ENCODE measurements around a stretch of chr13.

DNA sequence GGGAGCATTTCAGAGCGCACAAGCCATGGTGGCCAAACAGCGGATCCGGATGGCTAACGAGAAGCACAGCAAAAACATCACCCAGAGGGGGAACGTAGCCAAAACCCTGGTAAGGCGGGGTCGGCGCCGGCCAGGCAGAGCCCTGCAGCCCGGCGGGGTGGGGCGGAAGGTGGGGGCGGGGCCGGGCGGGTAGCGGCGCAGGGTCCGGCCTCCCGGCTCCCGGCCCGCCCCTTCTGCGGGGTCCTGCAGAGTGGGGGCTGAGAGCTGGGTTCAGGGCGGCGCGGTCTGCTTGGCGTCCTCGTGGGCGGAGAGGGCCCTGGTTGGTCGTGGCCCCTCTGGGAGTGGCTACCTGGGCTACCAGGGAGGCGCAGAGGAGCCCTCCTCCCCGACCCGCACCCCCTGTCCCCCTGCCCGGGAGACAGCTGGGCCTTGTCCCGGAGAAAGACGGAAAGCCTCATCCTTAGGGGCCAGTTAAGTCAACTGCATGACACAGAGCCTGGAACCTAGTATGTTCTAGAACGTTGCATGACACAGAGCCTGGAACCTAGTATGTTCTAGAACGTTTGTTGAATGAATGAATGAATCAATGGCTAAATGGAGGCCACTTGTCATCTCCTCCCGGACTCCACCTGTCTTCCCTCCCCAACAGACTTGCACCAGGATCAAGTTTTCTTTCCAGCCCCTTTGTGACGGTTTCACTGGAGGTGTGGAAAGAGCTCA, 537 bp downstream of the SERP2 start:
- PRO-cap: no peak

DNA sequence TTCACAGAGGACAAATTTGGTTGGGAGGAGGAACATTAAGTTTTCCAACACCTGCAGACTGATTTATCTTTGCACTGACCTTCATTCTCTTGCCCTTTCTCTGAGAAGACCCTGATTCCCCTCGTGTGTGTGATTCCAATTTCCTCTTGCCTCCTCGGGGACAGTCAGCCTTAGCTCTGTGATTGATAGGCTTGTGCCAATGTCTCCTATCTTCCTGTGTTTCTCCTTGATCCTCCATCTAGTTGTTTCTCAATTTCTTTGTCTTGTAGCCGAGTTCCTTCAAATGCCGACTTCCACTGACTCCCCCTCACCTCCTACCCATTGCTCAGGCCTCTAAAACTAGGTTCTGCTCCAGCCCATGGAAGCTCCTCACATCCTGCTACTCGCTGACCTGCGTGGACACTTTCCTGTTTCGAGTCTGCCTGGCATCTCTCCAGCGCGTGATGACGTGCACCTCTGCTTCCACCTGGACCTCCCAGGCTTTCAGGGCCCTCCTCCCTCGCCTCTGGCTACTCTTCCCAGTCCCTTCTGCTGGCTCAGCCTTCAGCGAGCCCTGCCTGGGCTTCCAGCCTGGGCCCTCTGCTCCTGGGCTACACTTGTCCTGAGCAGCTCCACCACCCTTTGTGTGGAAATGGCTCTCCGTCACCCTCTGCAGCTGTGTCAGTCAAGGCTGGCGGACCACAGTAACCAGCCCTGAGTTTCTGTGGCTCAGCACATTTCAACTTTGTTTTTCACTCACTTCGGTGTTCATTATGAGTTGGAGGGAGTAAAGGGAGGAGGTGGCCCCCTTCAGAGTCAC, 49.1 kb downstream of the SERP2 start:
- PRO-cap: no peak

DNA sequence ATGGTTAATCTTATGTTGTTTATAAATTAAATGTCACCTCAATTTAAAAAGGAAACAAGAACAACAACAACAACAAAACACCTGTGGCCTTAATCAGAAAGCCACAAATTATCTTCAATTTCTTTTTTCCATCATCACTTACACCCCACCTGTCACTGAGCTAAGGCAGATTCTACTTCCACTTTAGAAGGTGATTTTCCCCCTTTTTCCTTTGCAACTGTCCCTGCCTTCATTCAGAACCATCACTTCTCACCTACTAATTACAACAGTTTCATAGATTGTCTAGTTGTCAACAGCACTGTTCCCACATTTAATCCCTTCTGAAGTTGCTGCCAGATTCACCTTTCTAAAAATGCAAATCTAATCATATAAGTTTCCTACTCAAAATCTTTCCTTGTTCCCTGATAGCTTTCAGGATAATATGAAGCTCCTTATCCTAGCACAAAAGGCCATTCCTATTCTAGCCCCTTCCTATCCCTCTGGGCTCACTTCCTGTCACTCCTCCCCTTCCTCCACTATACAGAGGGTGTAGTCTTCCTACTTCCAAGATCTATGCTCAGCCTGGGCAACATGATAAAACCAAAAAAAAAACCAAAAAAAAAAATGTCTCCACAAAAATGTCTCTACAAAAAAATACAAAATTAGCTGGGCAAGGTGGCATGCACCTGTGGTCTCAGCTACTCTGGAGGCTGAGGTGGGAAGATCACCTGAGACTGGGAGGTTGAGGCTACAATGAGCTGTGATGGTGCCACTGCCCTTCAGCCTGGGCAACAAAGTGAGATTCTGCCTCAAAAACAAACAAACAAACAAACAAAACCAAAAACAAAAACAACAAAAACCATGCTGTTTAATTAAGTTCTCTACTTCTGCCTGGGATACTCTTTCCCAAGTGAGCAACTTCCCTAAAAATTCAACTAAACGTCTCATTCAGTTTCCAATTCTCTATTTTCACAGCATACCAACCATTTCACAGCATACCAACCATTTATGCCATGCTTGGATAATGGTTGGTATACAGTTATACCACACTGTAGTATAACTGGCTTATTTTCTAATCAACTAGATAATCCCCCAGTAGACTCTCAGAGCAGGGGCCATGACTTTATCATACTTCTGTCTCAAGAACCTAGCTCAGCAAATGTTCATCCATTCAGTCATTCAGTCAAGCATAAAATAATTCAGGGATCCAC, 78.2 kb downstream of the TSC22D1 start:
- PRO-cap: no peak

DNA sequence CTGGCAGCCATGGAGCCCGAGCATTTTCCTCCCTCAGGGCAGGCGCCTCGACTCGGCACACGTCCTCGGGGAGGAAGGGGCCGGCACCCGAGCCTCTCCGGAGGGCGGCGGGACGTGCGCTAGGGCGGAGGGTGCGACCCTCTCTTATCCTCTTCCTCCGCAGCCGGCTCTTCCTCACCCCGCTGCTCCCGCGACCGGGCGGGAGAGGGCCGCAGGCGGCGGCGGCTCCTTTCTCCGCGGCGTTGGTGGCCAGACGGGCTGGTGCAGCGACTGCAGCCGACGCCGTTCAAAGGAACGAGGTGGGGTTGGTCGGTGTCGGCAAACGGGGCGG, 714 bp upstream of the TSC22D1 start:
- PRO-cap: no peak

DNA sequence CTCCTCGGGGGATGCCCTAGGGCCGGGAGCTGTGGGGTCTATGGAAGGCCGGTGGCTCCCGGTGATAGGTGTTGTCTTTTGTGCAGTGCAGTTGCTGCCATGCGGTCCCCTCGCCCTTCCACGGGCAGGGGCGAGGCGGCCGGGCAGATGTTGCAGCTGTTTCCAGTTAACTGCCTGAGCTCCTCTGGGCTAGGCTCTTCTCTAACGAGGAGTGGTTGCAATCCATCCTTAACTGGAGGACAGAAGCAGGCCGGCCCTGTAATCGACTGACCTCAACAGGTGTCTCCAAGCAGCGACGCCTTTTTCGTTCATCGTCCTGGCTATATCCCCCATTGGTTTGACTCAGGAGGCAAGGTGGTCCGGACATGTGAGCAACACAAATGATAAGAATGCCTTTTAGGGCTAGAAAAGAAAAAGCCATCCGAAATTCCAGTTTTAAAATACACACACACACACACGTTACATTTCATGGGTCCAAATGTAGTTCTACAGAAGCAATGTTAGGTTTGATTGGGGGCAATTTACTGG, 1.9 kb upstream of the TSC22D1 start:
- PRO-cap: no peak

- PRO-cap: no peak
Measured at GRCh38 chr13:44692050-44692575, 116.0 kb upstream of the TSC22D1 start.

DNA sequence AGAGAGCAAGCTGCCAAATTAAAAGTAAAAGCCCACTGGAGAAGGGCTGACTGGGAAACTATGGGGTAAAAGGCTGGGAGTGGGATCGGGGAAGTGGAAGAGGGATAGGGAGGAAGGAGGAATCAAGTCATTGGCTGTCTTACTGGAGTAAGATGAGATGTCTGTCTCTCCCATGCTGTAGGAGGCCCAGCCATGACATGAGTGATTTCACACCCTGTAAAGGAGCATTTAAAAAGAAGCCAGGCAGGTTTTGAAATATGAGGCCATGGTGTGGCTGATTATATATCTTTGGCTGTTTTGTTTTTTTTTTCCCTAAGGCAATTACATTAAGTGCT, 183.4 kb upstream of the TSC22D1 start:
- PRO-cap: no peak

DNA sequence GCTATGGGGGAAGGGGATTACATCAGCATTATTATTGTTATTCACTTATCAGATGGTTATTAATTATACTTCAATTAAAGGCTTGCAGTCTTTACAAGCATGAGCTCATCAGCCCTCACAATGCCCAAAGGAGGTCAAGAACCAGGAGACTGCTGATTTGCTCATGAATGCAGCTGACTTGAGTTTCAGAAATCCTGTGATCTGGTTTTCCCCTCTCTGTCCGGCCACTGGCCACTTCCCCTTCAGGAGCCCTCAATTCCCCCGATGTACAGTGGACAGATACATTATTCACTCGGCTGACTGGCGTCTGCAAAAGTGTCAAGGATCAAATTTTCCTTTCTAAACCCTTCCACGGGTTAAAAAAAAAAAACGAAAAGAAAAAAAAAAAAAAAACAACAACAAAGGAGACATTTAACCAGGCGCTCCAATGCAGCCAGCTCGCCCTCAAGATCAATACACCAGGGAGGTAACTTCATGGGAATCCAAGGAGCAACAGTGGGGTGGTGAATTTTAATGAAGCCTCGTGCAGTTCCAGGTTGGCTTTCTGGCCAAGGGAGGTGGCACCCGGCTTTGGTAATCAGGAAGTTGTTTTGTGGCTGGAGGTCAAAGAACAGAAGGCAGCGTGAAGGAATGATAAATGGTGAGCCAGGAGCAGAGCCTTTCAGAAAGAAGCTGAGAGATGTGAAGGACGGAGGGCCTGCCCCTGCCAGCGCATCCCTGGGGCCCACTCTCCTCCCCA, 188.0 kb upstream of the TSC22D1 start:
- PRO-cap: unidirectional peak, plus-strand start at position 204 of the sequence

- PRO-cap: unidirectional peak, minus-strand start at chr13:44854577
Measured at GRCh38 chr13:44854286-44855028, 134.8 kb downstream of the NUFIP1 start.

DNA sequence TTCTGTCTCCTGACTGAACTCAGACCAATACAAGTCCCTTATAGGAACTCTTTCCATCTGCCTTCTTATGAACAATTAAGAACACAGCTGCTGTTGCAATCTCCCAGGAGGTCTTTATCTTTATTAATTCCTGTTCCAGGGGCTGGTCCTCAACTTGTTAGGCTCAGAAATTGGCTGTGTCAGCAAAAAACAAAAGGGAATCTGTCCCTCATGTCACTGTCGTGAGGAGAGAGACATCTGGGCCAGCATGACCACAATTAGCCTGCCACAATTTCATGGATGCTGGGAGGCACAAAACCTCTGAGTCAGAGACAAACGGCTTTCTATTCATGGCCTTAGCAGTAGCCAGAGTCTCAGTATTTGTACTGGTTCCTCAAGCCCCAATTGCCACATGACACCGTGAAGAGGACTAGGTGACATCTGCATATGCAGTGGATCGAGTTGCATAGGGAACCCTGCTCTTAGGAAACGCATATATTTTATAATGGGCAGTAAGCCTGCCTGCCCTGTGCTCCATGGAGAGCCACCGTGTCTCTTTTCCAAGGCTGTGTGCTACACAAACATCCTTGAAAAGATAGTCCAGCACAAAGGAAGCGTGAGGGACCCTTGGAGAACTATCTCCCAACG, 58.1 kb downstream of the NUFIP1 start:
- PRO-cap: no peak

DNA sequence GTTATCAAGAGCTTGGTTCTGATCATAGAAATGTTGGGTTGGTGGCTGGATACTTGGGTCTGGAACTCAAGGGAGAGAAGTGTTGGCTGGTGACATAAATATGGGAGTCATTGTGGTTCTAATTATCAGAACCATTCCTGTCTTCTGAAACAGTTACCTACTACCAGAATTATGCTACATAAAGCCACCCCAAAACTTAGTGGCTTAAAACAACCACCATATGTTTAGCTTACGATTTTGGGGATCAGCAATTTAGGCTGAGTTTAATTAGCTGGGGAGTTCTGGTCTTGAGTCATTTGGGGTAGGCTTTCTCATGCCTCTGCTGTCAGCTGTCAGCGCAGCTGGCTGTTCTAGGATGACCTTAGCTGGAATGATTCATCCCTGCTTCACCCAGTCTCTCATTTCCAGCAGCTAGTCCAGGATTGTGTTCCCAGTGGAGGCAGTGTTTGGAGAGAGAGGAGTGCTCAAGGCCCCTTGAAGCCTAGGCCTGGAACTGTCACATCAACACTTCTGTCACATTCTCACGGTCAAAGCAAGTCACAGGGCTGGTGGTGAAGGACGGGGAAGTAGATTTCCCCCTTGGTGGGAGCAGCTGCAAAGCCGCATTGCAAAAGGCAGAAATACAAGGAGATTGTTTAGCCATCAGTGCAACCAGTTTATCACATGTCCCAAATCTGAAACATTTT, 15.3 kb downstream of the TPT1 start:
- PRO-cap: no peak

- PRO-cap: no peak
Measured at GRCh38 chr13:45432884-45433966, 15.1 kb upstream of the SLC25A30 start.

DNA sequence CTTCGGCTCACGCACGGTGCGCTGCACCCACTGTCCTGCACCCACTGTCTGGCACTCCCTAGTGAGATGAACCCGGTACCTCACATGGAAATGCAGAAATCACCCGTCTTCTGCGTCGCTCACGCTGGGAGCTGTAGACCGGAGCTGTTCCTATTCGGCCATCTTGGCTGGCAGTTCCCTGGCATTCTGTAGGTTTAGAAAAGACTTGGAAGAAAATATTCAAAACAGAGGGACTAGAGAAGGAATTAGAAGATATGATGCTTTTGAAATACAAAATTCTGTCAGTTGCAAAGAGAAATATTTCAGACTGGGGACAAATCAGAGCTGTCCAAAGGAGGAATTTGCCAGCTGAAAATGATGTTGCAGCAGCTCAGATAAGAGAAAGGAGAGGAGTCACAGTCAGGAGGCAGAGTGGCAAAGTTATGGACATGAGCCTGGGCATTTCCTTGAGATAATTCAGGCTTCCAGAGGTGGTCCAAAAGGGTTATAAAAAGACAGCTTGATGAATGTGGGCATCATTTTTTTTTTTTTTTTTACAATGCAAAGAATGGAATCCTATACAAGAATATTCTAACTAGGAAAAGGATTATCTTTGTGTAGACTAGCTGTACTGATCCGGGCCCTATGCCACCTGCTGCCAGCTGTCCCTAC, 31.9 kb upstream of the CBY2 start:
- PRO-cap: no peak

- PRO-cap: no peak
Measured at GRCh38 chr13:46101577-46101986, 3.3 kb downstream of the CPB2 start.

- PRO-cap: no peak
Measured at GRCh38 chr13:46149143-46149857, 32.7 kb downstream of the LCP1 start.

DNA sequence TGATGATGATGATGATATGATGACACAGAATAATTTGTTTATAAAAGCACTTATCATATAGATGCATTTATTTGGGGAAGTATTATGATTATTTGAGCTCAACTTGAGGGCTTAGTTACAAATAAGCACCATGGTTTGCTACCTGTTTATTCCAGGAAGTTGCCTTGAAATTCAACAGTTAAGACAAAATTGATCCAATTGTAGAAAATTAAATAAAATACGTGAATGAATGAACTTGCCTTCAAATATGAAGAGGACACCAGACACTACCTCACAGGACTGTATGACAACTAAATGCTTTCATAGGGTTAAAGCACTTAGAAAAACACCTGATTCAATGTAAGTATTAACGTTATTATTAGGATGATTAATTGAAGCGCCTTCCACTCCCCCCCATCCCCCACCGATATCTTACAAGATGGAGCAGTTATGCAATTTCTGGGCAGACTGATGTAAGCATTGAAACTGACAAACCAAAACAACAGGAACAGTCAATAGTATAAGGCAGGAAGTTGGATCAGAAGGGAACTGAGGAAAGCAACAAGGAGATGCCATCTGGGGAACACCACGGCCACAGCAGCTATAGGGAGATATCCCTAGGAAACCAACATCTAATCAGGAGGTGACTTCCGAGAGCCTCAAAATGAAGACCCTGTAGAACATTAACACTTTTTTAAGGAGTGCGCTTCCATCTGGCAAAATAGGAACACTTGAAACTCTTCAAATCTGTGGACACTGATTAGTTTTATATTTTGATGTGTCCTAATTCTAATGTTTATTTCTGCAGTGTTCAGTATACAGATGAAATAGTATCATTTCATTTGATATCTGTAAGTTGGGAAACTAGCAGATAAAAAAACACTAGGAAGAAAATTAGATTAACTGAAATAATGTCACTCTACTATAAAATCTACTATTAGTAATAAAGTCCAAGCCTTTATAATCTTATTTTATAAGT, 3.8 kb downstream of the LCP1 start:
- PRO-cap: no peak

- PRO-cap: unidirectional peak, plus-strand start at chr13:46179796
Measured at GRCh38 chr13:46179229-46180106, 2.5 kb downstream of the LCP1 start.

- PRO-cap: no peak
Measured at GRCh38 chr13:46374228-46375355, 12.5 kb downstream of the RUBCNL start.

DNA sequence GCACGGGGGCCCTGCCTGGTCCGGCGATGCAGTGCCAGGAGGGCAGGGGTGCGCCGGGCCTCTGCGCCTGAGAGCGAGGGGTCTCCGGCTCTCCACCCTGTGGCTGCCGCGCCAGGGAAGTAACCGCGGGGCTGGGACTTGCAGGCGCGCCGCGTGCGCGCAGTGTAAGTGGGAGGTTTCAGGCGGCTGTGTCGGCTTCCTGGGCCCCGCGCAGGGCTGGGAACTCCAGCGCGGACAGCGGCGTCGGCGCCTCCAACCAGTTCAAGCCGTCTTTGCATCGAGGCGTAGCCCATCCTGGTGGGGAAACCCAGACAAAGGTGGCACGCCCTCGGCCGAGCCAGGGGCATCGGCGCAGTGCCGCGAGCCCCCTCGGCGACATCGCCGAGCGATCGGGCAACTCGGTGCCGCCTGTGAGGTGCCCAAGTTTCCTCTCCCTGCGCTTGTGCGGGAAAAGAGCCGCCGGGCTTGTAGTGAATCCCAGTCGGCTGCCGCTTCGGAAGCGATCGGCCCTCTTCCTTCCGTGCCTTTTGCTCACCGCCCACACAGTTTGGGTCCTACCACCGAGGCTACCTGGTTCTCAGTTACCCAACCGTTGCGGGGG, 1.0 kb downstream of the LRCH1 start:
- PRO-cap: bidirectional peak, plus-strand start at position 340 of the sequence, minus-strand start at position 274 of the sequence

DNA sequence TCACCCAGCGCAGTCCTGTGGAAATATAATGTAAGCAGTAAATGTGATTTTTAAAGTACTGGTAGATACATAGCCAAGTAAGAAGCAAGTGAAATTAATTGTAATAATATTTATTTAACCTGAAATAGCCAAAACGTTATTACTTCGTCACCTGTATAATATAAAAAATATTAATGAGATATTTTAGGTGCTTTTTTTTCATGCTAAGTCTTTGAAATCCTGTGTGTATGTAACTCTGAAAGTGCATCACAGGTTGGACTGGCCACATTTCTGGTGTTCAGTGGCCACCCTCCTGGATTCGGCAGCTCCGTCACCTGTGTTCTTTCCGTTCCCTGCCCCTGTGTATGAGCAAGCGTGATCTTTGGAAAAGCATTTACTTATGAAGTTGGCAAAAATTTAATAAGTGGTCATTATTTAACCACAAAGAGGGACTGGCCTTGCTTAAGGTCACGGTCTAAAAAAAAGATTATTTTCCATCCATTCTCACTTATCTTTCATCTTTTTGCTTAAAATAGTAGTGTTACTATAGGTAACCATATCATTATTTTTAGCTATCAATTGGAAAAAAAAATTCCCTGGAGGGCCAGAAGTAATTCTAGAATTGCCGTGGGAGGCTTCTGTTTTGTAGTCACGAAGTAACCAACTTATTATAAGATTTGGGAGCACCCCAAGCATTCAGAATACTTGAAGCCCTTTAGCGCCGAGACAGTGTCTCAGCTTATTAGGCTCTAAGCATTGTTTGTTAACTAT, 120.1 kb downstream of the LRCH1 start:
- PRO-cap: no peak